ENCODE results near the gene RALGAPA1.

DNA sequence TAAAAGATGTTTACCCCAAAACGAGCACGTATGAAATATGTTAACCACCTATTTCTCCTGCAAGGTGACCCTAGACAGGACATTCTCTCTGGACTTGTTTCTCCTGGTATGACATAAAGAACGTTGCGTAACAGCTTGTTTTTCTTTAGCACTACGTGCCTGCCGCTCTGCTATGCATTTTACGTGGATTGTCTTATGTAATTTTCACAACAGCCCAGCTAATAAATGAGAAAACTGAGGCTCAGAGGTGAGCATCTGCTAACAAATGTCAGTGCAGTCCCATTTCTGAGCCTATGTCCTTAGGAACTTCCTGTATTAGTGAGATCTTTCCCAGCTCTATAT, 3.8 kb downstream of the NFKBIA start:
- PRO-cap, result no peak

GRCh38 chr14:35401157-35402239, 3.1 kb downstream of the NFKBIA start:
- PRO-cap, result bidirectional peak, plus-strand start at chr14:35402113, minus-strand start at chr14:35402051

DNA sequence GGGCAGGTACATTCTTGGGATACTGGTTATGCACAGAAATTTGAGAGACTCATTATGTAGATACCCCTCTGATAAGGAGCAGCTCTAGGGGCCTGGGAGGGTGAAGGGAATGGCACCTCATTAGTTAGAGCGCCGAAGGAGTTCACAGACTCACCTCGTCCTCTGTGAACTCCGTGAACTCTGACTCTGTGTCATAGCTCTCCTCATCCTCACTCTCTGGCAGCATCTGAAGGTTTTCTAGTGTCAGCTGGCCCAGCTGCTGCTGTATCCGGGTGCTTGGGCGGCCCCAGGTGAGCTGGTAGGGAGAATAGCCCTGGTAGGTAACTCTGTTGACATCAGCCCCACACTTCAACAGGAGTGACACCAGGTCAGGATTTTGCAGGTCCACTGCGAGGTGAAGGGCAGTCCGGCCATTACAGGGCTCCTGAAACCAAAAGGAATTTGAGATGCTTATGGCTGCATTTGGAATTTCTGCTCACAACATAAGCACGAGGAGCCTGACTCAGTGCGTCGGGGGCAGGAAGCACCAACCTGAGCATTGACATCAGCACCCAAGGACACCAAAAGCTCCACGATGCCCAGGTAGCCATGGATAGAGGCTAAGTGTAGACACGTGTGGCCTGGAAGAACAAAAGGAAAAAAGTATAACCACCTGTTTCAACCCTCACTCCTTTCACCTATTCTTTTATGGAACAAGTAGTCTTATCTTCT, 2.2 kb downstream of the NFKBIA start:
- PRO-cap, result bidirectional peak, plus-strand start outside the sequence, minus-strand start at position 627 of the sequence

DNA sequence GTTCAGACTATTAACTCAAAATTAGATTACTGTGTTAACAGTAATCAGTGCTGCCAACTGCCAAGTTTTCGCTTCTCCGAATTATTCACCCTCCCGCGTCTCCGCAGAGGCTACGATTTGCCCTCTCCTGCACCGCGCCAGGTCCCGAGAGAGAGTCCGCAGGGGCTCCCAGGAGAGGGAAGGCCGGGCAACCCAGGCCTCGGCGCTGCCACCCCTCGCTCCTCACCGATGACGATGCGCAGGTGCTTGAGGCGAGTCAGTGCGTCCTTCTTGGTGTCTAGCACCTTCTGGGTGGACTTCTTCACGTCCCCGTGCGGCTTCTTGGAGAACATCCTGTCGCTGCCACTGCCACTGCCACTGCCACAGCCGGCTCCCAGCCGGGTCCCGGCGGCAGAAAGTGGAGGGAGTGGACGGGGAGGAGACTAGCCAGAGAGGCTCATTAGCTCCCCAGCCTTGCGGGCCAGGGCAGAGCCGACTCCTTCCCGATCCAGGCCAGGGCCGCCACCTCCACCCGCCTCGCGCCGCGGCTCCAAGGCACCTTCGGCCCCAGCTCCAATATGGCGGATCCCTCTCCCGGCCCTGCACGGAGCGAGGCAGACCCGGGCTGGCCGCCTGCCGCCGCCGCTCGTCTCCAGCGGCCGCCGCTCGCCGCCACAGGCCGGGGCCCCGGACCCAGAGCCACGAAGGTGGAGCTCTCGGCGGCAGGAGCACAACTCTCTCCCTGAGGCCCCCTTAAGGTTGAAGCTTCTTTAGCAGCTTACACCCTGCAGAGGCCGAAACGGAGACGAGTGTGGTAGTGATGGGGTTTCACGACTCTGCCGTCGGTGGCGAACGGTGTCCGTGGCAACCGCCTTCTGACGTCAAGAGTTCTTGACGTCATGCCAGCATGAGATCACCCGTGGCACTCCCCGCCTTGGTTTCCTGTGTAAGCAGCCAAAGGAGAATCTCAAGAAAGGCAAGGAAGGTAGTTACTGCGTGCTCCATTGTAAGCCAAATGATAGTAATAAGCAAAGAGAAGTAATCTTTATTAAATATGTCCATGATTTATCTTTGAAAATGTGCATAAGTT, at the start of gene RALGAPA1:
Gene RALGAPA1 (minus strand): TSS at position 792 of the 1,069 bp plus-strand sequence.
- PRO-cap, result unidirectional peak, plus-strand start at position 153 of the sequence; bidirectional peak, plus-strand start at position 225 of the sequence, minus-strand start at position 224 of the sequence; bidirectional peak, plus-strand start at position 468 of the sequence, minus-strand start at position 399 of the sequence; bidirectional peak, plus-strand start at position 936 of the sequence, minus-strand start at position 723 of the sequence

- PRO-cap, result no peak
These were observed 195.7 kb downstream of the MBIP start for GRCh38 chr14:36124837-36125083.

DNA sequence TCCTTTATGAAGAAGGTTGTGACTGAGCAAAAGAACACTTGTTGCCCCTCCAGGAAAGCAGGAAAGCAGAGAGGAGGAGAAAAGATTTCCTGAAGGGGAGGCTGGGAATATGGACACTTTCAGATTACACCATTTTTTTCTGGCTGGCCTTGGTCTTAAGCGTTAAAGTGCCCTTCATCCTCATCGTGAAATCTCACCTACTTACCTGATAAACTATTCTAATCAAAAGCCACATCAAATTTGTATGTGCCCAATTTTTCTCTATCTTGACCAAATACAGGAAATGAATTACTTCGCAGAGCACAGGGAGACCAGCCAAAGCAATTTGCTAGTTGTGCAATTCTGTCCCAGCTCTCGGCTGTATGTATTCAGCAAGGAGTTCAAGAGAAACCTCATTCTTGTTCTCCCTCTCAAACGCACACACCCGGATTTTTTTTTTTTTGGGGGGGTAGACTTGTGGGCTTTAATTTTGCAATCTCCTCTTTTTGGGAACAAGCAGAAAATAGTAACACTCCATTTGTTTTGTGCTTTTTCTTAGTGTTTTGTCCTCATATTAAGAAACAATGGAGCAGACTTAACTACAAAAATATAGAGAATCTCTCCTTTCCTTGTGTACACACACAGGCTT, 64.4 kb downstream of the MBIP start:
- PRO-cap, result no peak

GRCh38 chr14:36271947-36272951, 48.2 kb downstream of the MBIP start:
- PRO-cap, result no peak

DNA sequence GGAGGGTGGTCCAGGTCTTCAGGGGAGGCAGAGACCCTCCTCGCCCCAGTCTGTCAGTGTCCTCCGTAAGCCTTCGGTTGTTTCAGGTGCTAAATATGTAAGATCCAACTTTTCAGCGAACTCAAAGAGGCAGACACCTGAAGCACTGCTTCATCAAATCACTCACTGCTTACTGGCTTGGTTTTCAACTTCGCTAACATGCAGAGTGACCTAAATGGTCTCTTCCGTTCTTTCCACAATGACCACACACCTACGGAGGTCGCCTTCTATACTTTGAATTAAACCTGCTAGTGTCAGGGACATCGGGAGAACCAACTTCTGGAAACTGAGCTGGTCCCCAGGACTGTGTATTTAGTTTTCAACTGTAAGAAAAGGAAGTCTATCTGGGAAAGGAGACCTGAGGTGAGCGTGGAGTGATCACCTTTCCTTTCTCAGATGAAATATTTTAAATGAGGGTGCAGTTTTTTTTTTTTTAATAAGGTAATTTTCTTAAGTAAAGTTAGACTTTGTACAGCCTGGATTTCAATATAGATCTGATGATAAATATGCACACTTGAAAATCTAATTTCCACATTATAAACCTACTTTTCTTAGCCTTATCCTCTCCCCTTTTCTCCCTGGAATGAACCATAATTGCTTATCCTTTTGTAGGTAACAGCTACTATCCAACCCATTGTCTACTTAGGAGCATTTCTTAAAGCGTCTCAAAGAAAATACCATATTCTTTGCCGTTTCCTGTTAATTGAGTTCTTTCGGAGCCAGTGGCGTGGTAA, 47.3 kb downstream of the MBIP start:
- PRO-cap, result no peak

DNA sequence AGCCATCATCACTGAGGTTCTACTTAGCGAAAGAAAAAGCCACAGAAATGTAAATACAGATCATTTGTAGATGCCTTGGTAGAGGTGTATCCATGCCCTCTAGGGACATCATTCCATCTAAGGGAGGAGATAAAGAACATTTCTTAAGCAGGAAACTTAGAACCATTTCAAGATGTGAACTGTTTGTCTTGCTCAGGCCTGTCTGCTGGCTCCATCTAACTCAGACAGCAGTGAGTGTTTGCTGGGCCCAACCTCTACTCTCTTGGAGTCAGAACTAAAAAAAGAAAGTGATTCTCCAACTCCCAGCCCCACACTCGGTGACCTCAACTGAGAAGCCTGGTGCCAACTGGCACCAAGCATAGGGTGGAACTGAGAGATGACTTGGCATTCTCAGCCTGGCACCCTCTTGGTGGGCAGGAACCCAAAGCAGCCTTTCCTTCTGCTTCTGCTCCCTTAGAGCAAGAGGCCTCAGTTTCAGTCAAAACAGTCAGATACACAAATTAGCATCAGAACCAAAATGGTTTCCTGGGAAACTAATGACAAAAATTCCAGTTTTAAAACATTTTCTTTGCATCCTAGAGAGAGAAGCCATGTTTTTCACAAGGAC, 63.6 kb upstream of the MBIP start:
- PRO-cap, result no peak

- PRO-cap, result no peak
These were observed 6.3 kb downstream of the NKX2-1 start for GRCh38 chr14:36513440-36514428.

- PRO-cap, result no peak
These were observed 1.5 kb downstream of the NKX2-8 start for GRCh38 chr14:36580573-36581735.

- PRO-cap, result no peak
These were observed 135.7 kb downstream of the SLC25A21 start for GRCh38 chr14:37036613-37037230.

DNA sequence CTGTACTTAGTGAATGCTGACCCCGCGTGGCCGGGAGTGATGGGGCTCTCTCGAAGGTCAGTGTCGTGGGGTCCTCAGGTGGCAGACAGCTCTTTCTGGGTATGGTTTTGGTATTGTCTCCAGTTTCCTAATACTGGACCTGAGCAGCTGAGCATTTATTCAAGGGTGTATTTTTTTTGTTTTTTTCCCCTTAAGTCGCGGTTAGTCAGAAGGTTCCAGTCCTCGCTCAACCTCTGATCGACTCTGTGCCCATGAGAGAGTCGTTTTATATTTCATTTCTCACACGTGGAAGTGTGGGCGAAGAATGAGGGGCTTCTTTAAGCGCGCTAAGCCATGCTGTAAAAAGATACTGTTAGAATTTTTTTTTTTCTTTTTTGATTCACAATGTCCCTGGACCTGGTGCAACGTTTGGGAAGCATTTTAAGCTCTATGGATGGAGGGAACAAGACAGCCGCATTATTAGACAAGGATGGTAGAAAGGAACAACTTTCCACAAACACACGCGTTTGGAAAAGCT, 544 bp downstream of the MIPOL1 start:
- PRO-cap, result no peak

- PRO-cap, result no peak
These were observed 14.6 kb upstream of the SSTR1 start for GRCh38 chr14:38192862-38193742.

GRCh38 chr14:38211411-38211905, 3.8 kb downstream of the SSTR1 start:
- PRO-cap, result no peak

DNA sequence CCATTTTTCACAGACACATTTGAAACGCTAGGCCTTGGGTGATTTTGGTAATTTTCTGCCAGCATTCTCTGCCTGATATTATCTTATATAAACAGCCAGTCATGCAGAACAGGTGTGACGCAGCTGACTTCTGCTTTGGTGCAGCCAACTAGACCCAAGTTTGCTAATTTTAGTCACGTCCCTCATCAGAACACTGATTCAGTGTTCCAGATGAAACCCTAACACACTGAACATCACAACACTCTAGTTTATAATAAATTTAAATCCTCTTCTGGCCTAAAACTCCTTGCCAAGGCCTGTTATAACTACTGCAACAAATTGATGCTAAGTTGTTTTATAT, 386.1 kb downstream of the SEC23A start:
- PRO-cap, result no peak

- PRO-cap, result no peak
These were observed 616 bp downstream of the GEMIN2 start for GRCh38 chr14:39114700-39115178.

DNA sequence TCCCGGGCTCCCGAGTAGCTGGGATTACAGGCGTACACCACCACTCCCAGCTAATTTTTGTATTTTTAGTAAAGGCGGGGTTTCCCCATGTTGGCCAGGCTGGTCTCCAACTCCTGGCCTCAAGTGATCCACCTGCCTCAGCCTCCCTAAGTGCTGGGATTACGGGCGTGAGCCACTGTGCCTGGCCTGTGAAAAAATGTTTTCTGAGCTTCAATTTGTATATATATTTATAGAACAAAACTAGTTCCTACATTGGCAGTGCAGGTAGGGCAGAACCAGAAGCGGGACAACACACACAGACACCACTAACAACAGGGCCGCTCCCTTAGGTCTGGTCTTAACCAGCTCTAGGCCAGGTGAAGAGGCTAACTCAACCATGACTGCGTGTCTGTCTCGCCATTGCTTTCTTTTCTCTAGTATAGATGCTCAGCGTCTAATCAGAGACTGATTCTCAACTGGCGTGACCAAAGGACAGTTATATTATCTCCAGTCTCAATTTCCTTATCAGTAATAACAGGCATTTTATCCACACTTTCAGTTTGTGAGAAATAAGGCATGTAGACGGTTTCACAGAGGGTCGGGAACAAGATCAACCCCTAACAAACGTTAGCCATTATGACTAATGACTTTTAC, 1.2 kb upstream of the PNN start:
- PRO-cap, result no peak

GRCh38 chr14:39180946-39182072, 6.3 kb downstream of the PNN start:
- PRO-cap, result no peak

GRCh38 chr14:42414285-42414884, 807.7 kb downstream of the LRFN5 start:
- PRO-cap, result no peak

Measured in gallbladder (tissue), 1 donor.